Epithelial cell of prostate (primary cell): ENCODE results near the gene BEND5.

DNA sequence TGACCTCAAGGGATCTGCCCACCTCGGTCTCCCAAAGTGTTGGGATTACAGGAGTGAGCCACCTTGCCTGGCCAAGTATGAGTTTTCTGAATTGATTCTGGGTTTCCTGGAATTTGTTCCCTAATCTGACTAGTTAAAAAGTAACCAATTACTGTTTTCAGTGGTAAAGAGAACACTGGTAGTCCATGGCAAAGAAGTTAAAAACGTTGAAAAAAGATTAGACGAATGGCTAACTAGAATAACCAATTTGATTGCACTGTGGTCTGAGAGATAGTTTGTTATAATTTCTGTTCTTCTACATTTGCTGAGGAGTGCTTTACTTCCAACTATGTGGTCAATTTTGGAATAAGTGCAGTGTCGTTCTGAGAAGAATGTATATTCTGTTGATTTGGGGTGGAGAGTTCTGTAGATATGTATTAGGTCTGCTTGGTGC is 21.1 kb upstream of the CYP4A11 start:
- RRBS = no CpG with 5 or more reads among the region's 4 CpGs

DNA sequence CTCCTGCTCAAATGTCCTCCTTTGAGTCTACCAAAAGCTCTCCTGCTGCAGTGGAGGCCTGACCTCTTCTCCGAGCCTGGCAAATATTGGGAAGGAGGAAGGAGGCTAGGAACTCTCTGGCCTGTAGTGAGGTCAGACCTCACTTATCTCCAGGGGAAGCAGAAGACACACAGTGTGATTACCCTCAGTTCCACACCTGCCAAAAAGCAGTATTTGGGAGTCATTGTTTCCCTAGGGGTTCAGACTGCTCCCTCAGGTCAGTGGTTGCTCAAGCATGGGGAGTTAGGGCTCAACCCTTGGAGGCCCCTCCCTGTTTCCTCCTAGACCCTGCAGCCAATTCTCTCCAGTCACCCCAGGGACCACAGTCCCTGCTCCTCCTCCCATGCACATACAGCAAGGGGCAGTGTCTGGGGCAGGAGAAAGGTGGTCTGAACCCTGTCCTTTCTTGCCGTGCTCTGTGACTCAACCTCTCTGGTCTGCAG is 1.2 kb downstream of the PDZK1IP1 start:
- RRBS = no CpG with 5 or more reads among the region's 2 CpGs

DNA sequence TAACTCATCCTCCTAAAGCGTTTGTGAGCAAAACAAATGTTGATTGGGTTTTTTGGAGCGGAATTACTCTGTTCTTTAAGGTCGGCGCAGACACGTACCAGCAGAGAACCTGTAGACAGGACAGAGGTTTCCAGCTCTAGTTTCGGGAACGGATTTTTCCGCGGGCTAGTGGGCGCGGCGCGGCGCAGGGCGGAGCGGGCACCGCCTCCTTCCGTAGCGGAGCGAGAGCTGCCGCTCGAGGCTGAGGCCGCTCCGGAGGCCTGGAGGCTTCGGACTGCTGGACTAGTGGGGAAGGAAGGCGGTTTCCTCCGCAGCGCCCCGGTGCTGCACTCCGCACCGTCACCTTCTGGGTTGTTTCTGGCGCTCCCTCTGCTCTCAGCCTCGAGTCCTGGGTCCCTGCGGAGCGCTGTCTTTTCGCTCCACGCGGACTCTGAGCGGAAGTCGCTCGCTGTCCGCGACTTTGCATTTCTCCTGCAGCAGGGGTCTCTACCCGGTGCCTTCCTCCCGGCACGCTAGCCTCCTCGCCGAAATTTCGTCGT is 6.9 kb downstream of the FOXD2 start:
- RRBS = 6% methylated on average over 6 of the region's 50 CpGs

DNA sequence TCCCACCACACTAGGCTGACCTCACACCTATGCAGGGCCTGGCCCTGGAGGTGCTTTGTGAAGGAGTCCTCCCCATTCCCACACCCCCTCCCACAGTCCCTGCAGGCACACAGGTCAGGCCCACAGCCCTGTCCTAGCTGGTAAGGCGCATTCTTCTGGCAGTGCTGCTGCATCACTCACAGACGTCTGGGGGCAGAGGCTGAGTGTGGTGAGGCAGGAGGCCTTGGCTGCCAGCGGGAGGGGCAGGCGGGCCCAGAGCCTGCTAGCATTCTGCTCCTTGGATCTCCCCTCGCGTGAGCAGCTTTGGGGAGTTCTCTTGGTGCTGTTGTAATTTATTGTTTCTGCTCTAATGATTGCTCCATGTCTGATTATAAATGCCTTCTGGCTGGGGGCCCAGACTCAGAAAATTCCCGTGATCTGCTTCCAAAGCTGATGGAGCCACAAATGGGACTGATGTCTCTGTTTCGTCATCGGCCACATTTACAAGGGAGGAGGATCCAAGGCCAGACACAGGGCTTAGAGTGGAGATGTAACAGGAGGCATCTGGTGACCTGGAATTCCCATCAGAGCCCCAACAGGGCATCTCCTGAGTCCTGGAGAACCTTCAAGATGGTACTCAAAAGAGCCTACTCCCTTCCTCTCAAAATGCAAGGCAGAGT is 62.8 kb downstream of the TRABD2B start:
- RRBS = no CpG with 5 or more reads among the region's 9 CpGs

DNA sequence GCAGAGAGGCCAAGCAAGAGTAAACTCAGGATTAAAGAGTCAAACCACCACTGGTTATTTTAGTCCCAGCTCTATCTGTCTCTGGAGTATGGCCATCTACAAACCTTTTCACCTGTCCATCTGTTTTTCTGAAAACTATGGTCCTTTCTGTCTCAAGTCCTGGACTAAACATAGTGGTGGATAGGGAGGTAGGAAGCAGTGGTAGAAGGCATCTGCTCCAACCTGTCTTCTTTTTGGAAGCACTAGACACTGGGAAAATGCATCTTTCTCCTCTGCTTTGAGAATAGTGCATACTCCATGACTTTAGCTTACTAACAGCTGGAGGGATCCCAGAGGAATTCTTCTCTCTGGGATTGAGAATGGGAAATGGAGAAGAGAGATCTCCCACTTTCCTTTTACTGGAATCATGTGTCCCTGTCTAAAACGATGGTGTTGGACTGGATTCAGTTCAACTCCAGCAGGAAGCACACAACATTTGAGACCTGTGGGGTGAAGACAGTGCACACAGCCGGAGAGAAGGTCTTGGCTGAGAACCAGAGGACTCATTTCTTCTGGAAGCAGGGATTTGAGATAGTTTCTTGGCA is 58.8 kb downstream of the TRABD2B start:
- RRBS = no CpG with 5 or more reads among the region's 2 CpGs

GRCh38 chr1:48077873-48078304 is 80.7 kb upstream of the TRABD2B start:
- RRBS = no CpG with 5 or more reads among the region's 5 CpGs

DNA sequence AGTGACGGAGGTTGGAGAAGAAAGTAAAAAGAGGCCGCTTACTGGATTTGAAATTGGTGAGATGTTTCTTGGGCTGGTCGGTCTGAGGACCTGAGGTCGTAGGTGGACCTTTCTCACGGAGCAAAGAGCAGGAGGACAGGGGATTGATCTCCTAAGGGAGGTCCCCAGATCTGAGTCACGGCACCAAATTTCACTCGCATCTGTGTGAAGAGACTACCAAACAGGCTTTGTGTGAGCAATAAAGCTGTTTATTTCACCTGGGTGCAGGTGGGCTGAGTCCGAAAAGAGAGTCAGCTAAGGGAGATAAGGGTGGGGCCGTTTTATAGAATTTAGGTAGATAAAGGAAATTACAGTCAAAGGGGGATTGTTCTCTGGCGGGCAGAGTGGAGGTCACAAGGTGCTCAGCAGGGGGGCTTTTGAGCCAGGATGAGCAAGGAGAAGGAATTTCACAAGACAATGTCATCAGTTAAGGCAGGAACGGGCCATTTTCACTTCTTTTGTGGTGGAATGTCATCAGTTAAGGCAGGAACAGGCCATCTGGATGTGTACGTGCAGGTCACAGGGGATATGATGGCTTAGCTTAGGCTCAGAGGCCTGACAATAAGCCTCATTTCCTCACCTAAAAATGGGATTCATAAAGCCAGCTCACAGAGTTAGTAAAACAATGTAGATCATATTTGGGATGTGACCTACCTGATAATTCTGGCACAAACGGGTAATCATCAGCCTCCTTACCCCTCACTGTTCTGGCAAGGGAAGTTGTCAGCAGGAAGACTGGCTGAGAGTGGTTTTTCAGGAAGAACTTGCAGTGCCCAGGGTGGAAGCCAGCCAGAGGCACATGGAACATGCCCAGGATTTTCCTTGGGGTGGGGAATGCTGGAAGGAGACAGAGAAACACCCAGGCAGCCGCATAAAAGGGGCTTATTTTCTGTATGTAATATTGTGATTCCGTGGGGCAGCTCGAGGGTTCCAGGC is 8.0 kb upstream of the SLC5A9 start:
- RRBS = no CpG with 5 or more reads among the region's 16 CpGs

DNA sequence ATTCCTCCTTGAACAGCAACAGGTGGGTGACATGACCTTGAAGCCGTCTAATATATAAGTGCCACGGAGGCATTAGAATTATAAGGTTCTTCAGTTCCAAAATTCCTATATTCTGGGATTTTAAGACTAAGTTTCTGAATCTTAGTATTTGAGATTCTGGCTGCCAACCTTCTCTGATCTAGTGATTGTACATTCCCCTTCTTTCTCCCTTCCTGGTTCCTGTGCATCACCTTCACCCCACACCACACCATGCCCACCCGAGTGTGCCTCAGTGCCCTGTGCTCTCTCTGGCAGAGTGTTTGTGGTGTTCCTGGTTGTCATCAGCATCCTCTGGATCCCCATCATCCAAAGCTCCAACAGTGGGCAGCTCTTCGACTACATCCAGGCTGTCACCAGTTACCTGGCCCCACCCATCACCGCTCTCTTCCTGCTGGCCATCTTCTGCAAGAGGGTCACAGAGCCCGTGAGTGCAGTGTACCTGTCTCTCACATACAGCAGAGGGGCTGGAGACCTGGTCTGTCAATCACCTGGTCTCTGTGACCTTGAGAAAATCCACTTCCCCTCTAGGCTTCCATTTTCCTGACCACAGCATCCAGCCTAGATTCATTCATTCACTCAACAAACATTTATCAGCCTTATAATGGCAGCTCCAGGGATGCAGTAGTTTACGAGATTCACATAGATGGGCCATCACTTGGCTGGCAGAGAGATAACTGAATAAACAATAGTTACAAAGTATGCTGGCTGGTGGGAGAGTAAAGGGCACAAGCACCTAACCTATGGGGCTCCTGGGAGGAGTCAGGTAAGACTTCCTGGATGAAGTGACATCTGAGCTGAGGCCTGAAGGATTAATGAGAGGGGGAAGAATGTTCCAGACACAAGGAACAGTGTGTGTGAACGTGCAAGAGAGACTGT is 15.1 kb downstream of the SLC5A9 start:
- RRBS = no CpG with 5 or more reads among the region's 8 CpGs

GRCh38 chr1:48244893-48245646 is 22.6 kb downstream of the SLC5A9 start:
- RRBS = no CpG with 5 or more reads among the region's 3 CpGs

DNA sequence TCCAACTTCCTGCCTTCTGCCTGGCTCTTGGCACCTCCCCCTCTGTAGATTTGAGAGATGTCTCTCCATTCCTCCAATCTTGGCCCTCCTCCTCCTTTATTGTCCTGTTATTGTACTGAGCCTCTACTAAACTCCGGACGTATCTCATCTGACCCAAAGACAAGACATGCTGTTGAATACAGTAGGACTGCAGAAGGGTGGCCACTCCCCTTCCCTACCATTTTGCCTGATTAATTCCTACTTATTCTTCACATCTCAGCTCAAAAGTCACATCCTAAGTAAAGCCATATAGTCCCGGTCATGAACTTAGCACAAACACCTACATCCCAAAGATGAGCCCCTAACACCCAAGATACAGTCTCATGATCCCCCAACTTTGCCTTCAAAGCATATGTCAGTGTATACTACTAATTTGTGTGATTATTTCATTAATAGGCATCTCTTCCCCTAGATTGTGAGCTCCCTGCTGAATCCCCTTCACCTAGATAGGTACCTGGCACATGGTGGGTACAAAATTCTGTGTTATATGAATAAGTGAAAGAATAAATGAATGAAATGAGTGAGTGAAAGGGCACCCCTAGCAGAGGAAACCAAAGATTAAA is 26.8 kb downstream of the SLC5A9 start:
- RRBS = no CpG with 5 or more reads among the region's 3 CpGs

- RRBS = 2% methylated on average over 21 of the region's 83 CpGs
These were observed at the start of gene BEND5 for GRCh38 chr1:48776242-48777292. Gene BEND5 (minus strand): TSS chr1:48776891.

- RRBS = no CpG with 5 or more reads among the region's 35 CpGs
These were observed 480.8 kb upstream of the BEND5 start for GRCh38 chr1:49257086-49258286.

GRCh38 chr1:49880678-49881141 is 143.0 kb downstream of the AGBL4 start:
- RRBS = no CpG with 5 or more reads among the region's 26 CpGs

- RRBS = no CpG with 5 or more reads among the region's 6 CpGs
These were observed 3.1 kb upstream of the ELAVL4 start for GRCh38 chr1:50105566-50106056.

DNA sequence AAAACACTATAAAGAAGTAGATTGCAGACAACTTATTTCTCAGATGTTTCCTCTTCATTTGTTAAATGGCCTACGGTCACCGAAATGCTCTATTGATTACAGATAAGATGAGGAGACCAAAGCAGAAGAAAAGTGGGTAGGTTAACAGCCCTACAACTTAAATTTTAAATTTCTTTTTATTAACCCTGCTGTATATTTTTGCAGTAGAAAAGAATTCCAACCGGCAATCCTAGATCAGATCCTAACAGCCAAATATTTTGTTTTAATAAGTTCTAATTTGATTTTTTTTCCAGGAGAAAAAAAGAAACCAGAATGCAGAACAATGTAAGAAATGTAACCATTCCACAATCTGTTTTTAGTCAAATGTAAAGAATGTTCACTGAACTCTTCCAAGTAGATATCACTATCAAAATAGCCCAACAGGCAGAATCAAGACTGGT is 138.2 kb downstream of the FAF1 start:
- RRBS = no CpG with 5 or more reads among the region's 3 CpGs

DNA sequence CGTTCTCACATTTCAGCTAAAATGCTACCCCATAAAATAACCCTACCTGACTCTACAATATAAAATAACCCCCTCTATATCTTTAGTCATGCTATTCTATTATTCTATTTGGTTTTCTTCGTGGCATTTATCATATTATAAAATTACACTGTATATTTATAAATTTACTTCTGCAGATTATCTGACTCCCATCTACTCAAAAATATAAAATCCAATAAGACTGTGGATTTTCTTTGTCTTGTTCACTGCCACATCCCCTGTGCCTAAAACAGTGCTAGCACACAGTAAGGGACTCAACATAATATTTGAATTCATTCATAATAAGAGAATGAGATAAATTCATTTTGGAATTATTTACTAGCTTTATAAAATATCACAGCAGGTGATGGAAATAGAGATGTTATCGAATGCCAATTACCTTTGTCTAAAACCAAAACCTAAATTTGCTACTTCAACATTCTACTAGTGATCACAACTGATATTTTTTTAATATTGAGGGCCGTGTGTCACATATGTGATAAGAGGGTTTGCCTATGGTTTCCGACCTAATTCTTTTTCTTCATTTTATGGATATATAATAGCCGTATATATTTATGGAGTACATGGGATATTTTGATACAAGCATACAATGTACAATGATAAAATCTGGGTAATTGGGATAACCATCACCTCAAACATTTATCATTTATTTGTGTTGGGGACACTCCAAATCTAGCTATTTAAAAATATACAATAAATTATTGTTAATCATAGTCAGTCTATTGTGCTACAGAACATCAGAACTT is 117.2 kb downstream of the FAF1 start:
- RRBS = no CpG with 5 or more reads among the region's 6 CpGs

DNA sequence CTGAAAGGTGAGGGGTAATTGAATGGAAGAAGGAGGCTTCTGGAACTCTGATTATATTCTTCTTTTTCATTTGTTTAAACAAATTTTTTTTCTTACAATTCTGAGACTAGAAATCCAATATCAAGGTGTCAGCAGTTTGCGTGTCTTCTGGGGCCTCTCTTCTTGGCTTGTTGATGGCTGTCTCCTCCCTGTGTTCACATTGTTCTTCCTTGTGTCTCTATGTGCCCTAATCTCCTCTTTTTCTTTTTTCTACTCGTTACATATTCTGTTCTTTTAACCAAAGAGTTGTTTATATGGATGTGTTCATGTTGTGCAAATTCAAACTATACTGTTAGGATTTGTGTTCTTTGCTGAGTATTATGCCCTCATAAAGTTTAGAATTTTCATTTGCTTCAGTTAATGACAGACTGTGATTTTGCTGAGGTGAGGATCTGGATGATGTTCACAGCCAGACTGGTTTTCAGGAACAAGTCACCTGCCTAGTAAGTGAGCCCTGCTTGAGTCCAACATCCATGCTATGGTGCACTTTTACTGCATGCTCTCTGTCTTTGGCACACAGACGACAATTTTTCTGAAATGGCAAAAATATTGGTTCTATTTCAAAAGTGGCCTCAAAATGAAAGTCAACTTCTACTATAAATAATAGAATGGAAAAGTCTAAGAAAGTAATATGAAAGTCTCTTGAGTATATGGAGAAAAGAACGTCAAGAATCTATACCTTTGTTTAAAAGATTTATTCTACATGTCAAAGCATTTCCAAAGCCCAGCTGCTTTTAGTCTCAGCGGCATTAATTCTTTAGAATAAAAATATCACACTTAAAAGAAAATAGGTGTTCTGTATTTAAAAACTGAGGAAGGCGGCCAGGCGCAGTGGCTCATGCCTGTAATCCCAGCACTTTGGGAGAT is 32.2 kb downstream of the FAF1 start:
- RRBS = no CpG with 5 or more reads among the region's 7 CpGs

DNA sequence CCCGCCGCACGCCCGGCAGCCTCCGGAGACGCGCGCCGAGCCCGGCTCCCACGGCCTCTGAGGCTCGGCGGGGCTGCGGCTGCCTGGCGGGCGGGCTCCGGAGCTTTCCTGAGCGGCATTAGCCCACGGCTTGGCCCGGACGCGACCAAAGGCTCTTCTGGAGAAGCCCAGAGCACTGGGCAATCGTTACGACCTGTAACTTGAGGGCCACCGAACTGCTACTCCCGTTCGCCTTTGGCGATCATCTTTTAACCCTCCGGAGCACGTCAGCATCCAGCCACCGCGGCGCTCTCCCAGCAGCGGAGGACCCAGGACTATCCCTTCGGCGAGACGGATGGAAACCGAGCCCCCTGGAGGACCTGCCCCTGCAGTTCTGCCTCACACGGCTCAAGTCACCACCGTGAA is 553 bp upstream of the CDKN2C start:
- RRBS = 1% methylated on average over 19 of the region's 40 CpGs

DNA sequence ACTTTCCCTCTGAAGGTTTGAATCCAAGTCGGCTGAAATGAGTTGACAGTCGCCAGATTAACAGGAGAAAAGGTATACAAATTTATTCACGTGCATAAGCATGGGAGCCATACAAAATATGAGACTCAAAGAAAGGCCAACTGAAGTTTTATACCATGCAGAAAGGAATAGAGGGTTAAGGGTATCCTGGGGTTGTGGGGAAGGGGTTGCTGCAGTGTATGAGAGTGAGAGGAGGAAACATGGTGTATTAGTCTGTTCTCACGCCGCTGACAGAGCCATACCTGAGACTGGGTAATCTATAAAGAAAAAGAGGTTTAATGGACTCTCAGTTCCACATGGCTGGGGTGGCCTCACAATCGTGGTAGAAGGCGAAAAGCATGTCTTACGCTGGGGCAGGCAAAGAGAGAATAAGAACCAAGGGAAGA is 17.6 kb downstream of the OSBPL9 start:
- RRBS = no CpG with 5 or more reads among the region's 8 CpGs